Metastatic Liver Carcinoma in the Adrenal Gland (tissue), 2 donors: Measurements from ENCODE around the genes PSAT1, TLE4 and SPATA31D1.

- PRO-cap, 2 experiments, result no peak in any of the 2 experiments
Measured at GRCh38 chr9:76651171-76651621, 192.2 kb downstream of the GCNT1 start.

DNA sequence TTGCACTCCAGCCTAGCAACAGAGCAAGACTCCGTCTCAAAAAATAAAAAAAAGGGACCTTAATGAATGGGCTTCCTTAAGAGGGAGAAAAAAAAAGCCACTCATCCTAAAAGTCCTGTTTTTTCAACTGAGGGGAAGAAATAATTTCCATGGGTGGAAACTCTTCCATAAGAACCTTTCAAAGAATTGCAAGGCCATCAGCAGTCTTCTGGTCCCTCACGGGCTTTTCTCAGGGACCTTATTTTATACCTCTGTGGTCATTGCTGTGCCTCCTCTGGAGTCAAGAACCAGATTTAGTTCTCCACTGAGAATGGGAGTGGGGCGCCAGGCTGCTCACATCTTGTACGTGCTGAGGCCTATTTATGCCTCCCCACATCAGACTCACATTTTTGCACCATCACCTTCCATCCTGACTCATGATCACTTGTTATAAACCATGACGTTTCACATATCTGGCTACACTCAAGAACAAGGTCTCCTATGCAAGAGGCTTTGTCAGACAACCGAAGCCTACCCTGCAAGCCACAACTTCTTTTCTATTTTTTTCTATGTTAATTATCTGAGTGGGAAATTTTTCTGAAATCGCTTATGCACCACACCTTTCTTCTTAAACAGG, 10.8 kb downstream of the PRUNE2 start:
- PRO-cap, 2 experiments, result no peak in any of the 2 experiments

DNA sequence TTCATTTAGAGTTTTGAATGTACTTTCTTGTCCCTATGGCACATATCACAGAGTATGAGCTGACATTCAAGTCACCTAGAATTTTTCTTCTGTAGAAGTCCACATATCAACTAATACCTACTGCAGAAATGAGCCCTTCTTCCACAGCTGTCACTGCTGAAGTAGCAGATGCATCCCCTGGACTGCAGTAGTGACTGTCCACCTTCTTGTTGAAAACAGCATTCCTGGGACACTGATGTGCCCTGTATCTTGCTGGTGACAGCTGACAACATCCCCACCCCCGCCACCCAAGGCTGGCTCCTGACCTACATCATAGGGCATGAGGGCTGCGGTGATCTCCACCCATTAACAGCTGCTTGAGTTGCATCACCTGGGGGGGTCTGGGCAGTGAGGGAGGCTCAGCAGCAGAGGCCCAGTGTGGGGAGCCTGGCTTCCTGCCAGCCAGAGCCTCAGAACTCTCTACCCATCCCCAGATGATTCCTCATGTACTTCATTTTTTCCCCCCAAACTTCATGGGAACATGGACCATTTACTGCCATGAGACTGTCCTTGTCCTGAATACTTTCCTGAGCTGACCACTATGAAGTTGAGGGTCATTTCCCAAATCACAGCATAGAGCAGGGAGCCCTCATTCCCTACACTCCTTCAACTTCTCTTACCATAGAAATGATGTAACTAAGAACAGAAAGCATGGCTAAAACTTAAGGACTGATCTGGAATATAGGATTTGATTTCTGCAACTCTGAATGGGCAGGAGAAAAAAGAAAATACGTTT, 4.1 kb downstream of the PRUNE2 start:
- PRO-cap, 2 experiments, result no peak in any of the 2 experiments

- PRO-cap, 2 experiments, result no peak in any of the 2 experiments
Measured at GRCh38 chr9:77707922-77708121, 59.7 kb upstream of the GNA14 start.

DNA sequence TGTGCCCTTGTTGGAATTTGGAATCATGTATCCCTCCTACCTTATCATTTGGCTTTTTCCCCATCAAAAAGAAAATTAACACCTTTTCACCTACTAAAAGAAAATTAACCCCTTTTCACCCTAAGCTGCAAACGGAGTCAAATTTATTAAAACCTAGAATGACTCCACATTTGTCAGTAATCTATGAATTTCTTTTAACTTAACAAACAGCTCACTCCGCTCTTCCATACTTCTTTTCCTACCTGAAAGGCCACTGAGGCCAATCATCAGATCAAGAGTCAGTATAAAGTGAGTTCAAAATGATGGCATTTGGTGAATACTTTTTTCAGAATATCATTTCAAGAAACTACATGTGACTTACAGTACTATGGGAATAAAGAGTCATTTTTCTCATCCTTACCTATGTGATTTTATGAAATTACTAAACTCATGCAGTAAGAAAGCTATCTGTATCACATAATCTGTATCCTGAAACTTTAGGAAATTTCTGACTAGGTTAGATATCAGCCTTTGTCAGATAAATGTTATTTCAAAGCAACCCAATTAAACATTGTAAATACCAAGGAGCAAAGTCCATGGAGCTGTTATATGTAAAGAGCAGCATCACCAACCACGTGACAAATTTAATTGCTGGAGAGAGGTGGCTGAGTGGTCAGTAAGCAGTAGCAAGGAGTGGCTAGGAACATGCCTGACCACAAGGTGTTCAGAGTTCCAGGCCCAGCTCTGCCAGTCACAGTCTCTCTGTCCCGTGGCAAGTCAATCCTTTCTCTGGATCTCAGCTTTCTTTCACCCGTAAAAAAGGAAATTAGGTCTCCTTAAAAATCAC, 166.5 kb downstream of the GNAQ start:
- PRO-cap, 2 experiments, result peak in 2 of 2 experiments; most common plus-strand start position 655 of the sequence (in 1)

- PRO-cap, 2 experiments, result no peak in any of the 2 experiments
Measured at GRCh38 chr9:77977980-77979052, 53.3 kb downstream of the GNAQ start.

- PRO-cap, 2 experiments, result no peak in any of the 2 experiments
Measured at GRCh38 chr9:77987739-77988367, 43.8 kb downstream of the GNAQ start.

DNA sequence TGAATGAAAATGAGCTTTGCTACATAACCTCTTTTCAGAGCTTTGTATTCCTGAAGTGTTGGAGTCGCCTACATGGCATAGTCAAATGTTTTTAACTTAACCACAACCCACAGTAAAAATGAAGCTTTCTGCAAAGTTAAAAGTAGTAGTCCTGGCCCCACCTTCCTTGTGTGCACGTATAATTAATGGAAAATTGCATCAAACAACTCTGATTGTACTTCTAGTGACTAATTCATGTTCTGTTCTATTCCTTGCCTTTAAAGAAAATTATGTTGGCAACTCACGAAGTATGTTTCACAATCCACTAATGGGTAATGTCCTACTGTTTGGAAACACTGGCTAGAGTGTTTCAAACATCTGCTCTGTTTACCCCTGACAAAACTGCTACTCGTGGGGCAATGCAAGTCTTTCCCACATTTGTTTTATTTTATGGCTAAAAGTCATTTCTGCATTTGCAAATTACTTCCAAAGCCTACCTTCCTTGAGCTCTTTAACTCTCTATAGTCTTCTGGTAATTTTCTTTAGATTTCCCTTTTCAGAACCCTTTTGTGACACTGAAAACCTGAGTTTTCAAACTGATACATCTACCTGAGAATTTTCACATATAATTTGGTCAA, 18.5 kb upstream of the PSAT1 start:
- PRO-cap, 2 experiments, result no peak in any of the 2 experiments

DNA sequence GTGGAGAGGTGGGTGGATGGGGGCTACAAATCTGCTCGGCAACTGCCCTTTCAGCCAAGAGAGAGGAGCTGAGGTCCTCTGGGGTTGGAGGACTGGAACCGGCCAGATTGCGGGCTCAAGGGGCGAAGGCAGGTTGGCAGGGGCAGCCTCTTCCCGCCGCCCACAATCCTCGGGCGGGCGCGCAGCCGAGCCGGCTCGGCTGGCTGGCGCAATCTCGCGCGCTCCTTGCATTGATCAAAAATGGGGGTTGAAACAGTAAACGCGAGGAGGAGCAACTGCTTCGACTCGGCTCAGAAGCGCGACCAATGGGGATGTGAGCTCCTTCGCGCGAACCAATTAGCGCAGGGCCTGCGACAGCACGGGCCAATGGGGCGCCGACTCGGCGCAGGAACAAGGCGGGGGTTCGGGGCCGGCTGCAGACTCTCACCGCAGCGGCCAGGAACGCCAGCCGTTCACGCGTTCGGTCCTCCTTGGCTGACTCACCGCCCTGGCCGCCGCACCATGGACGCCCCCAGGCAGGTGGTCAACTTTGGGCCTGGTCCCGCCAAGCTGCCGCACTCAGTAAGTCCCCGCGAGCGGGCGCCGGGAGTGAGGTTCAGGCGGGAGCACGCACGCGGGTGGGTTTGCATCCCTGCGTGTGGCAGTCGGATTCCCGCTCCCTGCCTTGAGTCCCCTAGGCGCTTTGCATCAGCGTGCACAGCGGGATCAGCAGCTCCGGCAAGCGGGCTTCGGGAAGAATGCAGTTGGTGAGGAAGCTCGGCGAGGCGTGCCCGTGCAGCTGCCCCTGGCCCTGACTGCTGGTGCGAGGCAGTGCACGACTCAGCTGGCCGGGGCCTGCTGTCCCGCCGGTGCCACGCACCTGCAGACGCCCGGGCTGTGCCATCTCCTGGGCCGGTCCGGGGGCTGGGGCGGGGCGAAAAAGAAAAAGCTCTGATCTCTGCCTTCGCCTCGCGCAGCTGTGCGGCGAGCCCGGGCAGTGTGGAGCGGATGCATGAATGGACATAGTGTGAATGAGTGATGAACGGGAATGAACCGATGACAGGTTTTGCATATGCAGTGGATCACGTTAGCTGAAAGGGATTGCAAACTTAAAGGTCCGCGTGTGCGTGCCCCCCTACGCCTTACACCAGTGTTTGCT, at the start of gene PSAT1:
Gene PSAT1, plus strand, starts transcription at position 416 of the 1,138 bp plus-strand sequence.
- PRO-cap, 2 experiments, result peak in 2 of 2 experiments; most common plus-strand start position 418 of the sequence (in 2); most common minus-strand start position 241 of the sequence (in 1)

GRCh38 chr9:78325195-78325631, 28.3 kb downstream of the PSAT1 start:
- PRO-cap, 2 experiments, result no peak in any of the 2 experiments

DNA sequence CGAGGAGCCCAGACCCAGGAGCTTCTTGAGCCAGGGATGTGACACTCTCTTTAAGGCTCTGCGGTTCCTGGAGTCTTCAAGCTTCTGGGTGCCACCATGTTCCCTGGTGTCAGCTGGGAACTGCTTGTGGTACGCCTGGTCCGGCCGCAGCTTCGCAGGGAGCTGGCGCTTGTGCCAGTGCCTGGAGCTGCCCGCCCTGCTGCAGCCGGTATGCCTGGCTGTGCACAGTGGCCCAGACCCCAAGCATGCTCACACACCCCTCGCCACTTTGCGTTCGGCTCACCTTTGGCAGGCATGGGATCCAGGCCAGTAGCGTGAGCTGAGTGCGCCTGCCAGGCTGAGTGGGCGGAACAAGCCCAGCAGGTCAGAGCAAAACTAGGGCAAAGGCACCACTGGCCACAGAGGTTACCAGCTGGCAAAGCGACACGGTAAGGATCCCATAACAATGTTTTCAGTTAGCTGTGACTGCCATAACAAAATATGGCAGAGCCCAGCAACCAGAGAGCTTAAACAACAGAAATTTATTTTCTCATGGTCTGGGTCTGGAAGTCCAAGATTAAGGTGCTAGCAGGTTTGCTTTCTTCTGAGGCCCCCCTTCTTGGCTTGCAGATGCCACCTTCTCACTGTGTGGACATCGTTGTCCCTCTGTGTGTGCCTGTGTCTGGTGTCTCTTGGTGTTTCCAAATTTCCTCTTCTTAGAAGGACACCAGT, 61.5 kb downstream of the PSAT1 start:
- PRO-cap, 2 experiments, result no peak in any of the 2 experiments

GRCh38 chr9:79256731-79257255, 315.0 kb upstream of the TLE4 start:
- PRO-cap, 2 experiments, result no peak in any of the 2 experiments

DNA sequence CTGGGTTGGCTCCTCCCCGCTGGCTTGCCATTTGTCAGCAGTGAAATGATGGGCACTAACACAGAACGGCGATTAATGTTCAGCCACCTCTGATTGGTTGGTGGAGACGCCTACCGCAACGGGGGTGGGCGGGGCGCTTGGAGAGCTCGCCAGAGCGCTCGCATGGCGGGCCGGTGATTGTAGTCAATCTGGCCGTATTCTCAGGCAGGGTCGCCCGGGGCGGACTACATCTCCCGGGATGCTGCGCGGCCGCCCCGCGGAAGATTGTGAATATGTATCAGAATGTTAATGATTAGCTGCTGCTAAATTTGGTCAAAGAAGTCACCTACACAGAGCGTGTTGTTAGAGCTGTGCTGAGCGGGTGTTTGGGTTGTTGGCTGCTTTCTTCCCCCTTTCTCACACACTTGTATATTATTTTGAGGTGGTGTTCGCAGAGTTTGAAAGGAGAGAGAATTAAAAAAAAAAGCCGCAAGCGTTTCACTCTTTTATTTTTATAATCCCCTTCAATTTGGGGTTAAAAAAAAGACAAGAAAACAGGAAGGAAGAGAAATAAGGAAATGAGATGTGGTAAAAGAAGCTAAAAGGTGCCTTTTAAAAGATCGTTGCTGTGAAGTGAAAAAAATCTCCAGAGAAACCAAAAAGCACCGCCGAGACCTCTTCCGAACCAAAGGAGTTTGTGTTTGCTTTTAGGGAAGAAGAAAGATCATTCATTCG, at the start of gene TLE4:
Gene TLE4, plus strand, starts transcription at position 332 of the 714 bp plus-strand sequence.
- PRO-cap, 2 experiments, result peak in 2 of 2 experiments; most common plus-strand start position 332 of the sequence (in 2)

DNA sequence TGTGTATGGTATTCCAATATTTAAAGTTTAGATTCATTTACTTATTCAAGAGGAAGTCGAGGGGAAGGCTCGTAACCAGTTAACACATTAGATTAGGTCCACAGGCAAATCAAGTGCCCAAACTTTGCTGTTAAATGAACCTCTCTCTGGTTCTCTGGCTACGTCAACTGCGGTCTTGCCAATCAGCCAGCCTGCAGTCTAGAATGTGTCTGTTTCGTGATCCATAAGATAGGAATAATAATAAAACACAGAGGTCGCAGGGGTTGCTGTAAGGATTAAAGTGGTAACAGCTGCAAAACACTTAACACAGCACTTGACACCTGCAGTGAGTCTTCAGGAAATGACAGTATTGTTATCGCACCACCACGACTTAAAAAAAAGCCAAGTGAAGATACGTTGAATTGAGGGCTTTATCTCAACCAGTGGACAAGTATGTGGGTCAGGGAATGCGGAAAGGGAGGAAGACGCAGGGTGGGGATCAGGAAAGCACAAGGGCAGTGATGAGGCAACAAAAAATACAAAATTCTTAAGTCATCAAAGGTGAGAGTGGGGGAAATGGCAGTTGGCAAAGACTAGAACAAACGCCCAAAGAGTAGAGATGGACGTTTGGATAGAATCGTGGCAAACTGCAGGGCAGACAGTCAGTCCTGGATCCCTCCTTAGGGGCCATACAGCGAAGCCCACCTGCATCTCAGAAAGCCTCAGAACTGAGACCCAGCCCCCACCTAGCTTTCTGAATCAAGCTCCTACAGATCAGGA, 92.3 kb downstream of the TLE1 start:
- PRO-cap, 2 experiments, result no peak in any of the 2 experiments

GRCh38 chr9:81597947-81598741, 91.2 kb downstream of the TLE1 start:
- PRO-cap, 2 experiments, result no peak in any of the 2 experiments

GRCh38 chr9:81879218-81879634, 49.0 kb upstream of the SPATA31D4 start:
- PRO-cap, 2 experiments, result no peak in any of the 2 experiments

- PRO-cap, 2 experiments, result no peak in any of the 2 experiments
Measured at GRCh38 chr9:81988668-81989024, at the start of gene SPATA31D1. TSS of gene SPATA31D1 (plus strand) at chr9:81988772.

- PRO-cap, 2 experiments, result no peak in any of the 2 experiments
Measured at GRCh38 chr9:83153977-83154738, 91.2 kb upstream of the RASEF start.

DNA sequence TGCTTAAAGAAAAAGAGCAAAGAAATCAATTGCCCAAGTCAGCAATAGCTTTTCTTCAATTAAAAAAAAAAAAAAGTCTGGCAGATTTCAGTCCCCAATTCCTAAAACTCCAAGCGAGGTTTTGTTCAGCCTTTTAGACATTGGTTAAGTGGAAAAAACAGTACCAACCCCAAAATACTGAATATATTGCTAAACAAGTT, 142.6 kb downstream of the FRMD3 start:
- PRO-cap, 2 experiments, result no peak in any of the 2 experiments

DNA sequence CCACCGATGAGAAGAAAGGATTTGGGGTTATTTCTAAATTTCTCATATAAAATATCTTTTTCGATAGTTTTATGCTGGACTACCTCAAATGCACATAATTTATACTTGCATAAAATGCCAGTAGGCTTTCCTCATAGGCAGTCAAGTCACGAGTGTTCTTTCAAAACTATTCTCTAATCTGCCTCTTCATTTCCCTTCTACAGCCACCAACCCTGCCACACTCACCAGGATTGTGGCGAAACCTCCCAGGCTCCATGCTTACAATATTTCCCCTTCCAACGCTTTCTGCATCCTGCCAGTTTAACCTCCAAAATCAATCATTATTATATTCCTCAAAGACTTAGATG, 65.5 kb downstream of the FRMD3 start:
- PRO-cap, 2 experiments, result no peak in any of the 2 experiments